CD14-positive monocyte (primary cell): ENCODE data around the genes ITGAL, SRCAP, ZNF668 and VKORC1.

GRCh38 chr16:30108322-30108763 is 5.0 kb downstream of the GDPD3 start:
- CAGE, long polyA plus RNA, result no peak

- CAGE, long polyA plus RNA, result no peak
Measured at GRCh38 chr16:30335626-30336595, 19.2 kb downstream of the CD2BP2 start.

DNA sequence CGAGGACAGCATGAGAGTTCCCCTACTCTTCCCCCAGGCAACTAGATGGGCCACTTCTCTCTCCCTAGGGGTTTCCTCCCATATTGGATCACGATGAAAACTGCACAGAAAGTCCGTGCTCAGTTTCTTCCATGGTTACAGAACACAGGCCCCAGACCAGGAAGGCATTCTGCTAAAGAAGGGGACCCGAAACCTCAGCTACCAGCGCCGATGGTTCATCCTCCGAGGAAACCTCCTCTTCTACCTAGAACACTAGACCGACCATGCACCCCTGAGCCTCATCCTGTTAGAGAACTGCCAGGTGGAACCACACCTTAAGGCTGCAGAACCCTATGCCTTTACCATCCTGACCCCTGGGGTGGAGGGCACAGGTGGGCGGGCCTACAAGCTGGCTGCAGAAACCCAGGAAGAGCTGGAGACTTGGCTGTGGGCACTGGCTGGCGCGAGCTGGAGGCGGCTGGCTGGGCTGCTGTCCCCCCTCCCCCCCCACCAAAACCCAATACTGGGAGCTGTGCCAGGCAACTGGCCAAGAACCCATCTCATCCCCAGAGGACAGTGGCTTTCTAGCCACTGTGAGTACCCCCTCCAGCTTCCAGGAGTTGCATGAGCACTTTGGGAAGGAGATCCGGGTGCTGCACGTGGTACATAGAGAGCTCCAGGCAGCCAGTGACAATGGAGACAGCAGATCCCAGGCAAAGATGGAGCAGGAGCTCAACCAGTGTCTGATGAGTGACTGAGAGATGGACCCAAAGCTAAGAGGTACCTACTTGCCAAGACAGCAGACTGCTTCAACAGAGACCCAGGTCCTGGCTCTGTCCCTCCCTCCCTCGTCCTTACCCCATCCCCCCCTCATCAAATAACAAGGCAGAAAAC is 1.4 kb upstream of the CD2BP2 start:
- CAGE, long polyA plus RNA, result no peak

GRCh38 chr16:30472457-30473048 is at the start of gene ITGAL:
TSS of gene ITGAL (plus strand) at chr16:30472742.
- CAGE, long polyA plus RNA, result start-site peak on the plus strand at chr16:30472680-30472748, 46 and 92 reads in 2 replicates

- CAGE, long polyA plus RNA, result no peak
Measured at GRCh38 chr16:30527135-30527771, 887 bp upstream of the ZNF768 start.

- CAGE, long polyA plus RNA, result no peak
Measured at GRCh38 chr16:30660687-30660869, 2.3 kb downstream of the FBRS start.

DNA sequence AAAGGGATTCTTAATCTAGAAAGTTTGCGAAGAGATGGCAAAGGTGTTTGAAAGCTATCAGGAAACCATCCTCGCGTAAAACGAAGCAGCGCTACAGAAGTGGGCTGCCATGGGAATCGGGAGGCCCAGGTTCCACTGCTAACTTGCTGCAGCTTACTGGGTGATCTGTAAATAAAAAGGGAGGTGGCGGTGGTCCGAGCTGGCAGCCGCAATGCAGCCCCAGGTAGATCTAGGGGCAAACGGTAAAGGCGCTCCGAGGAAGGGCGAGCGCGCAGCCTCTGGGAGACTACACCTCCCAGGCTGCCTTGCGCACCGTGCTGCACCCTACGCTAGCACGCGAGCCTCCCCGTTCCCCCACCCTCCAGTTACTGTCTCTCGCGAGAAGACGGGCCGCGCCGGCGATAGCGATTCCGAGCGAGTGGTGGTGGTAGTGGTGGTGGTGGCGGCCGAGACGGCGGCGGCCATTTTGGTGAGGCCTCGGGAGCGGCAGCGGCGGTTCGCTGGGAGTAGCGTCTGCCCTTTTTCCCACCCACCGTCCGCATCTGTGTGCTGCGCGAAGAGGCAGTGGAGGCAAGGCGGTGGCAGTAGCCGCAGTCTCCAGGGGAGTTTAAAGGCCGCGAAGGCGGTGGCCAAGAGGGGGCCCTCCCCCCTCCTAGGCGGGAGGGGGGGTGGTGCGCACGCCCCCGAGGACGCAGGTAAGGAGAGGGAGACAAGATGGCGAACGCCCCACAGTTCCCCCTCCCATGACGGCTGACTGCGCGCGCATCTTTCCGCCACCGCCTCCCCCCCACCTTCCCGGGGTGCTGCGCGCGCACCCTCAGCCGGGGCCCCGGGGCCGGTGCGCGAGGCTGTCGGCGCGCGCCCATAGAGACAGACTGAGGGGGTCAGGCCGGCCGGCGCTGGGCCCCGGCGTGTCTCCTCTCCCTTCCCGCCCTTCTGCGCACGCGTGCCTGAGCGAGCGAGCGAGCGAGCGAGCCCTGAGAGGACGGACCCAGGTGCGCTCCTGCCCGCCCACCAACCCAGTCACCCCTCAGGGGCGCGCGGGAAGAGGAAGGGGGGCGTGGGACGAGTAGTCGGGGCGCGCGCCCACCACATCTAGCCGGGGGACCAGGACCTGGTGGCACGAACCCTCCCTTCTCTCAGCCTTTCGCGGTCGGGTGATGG is 822 bp upstream of the SRCAP start:
- CAGE, long polyA plus RNA, result no peak

- CAGE, long polyA plus RNA, result no peak
Measured at GRCh38 chr16:30698931-30699228, at the start of gene SRCAP. TSS of gene SRCAP (plus strand) at chr16:30699171.

GRCh38 chr16:30762801-30763440 is 799 bp downstream of the RNF40 start:
- CAGE, long polyA plus RNA, result no peak

DNA sequence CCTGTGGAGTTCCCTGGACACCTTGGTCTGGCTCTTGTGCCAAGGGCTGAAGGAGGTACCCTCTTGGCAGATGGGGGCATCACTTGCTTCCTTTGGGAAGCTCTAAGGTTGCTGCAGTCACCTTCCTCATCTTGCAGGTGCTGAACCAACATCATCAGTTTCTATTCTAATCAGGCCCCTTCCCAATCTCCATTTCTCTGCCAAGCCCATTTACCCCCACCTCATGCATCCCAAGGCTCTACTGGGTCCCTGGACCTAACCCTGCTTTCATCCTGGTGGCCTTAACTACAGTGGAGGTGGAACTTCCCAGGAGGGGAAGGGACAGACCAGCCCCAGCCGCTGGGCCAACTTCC is 12.4 kb downstream of the ZNF629 start:
- CAGE, long polyA plus RNA, result no peak

GRCh38 chr16:30786073-30786646 is 845 bp downstream of the ZNF629 start:
- CAGE, long polyA plus RNA, result no peak

DNA sequence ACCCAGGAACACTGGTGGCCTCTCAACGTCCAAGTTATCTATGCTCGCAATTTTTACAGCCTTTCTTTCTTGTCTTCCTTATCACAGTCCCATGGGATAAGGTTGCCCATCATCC is 690 bp upstream of the ZNF629 start:
- CAGE, long polyA plus RNA, result no peak

DNA sequence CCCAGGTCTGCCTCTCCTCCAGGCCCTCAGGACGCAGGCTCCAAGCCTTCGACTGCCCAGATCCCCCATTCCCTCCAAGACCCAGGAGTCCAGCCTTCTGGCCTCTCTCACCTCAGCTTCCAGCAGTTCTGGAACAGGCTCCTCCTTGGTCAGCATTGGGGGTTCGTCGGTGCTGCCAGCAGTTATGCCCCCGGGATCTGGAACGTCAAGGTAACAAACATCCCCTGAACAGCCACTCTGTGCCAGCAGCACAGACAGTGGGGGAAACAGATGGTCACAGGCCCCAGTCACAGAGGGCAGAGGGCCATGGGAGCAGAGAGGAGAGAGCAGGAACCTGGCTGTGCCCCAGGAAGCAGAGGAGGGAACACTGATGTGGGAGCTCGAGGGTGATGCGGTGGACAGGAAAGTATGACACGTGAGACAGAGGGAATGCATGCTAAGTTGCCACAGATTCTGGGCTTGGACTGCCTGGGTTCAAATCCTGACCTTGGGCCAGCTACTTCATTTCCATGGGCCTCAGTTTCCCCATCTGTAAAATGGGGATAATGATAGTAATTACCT is 5.0 kb downstream of the BCL7C start:
- CAGE, long polyA plus RNA, result no peak

GRCh38 chr16:30901620-30902872 is 5.6 kb downstream of the CTF1 start:
- CAGE, long polyA plus RNA, result no peak

DNA sequence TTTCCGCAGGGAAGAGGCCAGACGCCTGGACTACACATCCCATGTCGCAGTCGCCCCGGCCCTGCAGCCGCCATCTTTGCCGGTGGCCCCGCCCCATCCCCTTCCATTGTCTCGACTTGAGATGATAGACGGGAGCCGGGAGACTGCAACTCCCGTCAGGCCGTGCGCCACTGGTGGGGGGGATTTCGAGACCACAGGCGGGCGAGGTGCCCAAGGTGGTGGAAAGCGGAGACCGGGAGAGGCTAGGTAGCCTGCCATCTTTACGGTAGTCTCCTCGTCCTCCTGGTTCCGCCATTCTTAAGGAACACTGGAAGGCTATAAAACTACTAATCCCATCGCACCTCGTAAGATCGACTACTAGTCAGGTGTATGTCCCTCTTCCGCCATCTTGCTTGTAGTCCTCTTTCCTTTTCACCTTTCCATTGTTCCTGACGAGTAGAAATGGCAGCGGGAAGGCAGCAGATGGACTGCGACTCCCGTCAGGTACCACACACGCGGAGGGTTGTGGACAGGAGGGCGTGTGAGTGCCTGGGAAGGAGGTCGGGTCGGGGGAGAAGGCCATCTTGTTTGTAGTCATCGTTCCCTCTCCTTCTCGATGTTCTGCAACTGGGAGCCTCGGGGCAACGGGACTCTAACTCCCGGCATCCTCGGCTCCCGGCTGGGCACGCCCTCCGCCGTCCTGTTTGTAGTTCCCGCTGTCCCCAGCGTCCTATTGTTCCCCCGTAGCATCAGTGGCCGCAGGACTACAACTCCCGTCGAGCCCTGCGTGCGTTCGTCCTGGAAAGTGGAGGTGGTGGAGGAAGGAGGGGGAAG is 496 bp upstream of the FBXL19 start:
- CAGE, long polyA plus RNA, result no peak

GRCh38 chr16:30927558-30928583 is 4.5 kb downstream of the FBXL19 start:
- CAGE, long polyA plus RNA, result no peak

DNA sequence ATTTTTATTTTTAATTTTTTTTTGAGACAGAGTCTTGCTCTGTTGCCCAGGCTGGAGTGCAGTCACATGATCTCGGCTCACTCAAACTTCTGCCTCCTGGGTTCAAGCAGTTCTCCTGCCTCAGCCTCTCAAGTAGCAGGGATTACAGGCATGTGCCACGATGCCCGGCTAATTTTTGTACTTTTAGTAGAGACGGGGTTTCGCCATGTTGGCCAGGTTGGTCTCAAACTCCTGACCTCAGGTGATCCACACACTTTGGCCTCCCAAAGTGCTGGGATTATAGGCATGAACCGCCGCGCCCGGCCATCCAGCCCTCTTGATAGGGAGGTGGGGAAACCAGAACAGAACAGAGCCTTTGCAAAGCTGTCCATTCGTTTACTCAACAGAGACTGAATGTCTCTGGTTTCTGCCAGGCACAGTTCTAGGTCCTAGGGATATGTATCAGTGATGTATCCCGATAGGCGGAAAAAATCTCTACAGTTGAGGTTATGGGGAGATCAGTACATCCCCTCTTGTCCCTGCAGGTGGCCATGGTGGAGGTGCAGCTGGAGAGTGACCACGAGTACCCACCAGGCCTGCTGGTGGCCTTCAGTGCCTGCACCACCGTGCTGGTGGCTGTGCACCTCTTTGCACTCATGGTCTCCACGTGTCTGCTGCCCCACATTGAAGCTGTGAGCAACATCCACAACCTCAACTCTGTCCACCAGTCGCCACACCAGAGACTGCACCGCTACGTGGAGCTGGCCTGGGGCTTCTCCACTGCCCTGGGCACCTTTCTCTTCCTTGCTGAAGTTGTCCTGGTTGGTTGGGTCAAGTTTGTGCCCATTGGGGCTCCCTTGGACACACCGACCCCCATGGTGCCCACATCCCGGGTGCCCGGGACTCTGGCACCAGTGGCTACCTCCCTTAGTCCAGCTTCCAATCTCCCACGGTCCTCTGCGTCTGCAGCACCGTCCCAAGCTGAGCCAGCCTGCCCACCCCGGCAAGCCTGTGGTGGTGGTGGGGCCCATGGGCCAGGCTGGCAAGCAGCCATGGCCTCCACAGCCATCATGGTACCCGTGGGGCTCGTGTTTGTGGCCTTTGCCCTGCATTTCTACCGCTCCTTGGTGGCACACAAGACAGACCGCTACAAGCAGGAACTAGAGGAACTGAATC is 4.2 kb downstream of the ORAI3 start:
- CAGE, long polyA plus RNA, result no peak

DNA sequence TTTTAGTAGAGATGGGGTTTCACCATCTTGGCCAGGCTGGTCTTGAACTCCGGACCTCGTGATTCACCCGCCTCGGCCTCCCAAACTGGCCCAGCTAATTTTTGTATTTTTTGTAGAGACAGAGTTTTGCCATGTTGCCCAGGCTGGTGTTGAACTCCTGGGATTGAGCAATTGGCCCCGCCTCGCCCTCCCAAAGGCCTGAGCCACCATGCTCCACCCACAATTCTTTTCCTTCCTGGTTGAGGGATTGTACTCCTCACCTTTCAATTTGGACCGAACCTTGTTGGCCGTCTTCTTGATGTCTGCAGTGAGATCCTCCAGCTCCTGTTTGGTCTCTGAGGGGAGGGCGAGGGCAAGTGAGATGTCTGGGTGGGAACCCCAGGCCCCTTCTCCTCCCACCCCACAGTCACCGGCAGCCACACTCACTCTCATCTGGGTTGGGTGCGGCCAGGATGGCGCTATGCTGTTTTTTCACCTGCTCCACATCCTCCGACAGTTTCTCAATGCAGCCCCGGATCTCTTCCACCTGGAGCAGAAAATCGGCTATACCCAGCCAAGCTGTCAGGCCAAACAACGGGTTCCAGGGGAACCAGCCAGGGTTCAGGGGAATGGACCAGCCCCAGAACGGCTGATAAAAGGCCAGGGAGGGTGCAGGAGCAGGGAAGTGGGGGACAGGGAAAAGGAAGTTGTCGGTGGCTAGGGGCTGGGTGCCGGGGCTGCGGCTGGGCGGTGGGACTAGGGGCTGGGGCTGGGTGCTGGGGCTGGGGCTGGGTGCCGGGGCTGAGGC is 9.6 kb downstream of the STX1B start:
- CAGE, long polyA plus RNA, result no peak

DNA sequence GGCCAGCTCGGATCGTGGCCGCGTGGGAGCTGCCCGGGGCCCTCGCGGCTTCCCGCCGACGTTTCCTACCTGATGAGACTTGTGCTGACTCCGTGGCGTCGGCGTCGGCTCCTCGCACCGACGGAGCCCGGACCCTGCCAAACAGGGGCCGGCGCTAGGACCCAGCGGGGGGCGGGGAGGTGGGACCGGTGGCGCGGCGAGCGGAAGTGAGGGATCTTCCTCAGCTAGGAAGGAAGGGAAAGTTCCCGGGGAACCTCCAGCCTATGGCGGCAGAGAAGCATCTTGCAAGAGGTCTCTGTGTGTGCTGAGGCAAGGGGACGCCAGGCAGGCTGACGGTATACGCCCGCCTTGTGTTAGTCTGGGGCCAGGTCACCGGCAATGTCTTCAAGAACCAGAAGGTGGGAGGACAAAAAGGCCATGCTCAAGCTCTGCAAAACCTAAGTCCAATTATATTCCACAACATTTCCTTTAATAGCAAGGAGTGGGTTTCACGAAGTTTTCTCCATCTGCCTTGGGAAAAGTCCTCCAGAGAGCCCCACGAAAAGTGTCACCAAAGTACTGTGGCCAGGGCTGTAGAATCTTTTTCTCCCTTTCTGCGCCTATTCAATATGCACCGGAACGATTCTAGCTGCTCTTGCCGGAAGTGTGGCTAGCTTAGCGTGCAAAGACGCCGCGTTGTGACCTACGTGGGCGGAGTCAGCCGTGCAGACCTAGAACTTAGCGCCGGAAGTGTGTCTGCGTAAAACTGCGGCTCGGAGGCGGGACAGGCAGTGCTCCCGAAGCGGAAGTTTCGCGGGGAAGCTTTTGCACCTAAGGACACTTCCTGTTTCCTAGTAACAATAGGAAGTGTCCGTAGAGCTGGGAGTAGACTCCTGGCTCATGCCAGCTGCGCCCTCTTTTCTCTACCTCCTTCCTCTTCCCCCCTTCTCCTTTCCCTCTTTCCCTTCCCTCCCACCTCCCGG is at the start of gene ZNF668:
Gene ZNF668 (minus strand): TSS at position 651 of the 962 bp plus-strand sequence.
- CAGE, long polyA plus RNA, result no peak

DNA sequence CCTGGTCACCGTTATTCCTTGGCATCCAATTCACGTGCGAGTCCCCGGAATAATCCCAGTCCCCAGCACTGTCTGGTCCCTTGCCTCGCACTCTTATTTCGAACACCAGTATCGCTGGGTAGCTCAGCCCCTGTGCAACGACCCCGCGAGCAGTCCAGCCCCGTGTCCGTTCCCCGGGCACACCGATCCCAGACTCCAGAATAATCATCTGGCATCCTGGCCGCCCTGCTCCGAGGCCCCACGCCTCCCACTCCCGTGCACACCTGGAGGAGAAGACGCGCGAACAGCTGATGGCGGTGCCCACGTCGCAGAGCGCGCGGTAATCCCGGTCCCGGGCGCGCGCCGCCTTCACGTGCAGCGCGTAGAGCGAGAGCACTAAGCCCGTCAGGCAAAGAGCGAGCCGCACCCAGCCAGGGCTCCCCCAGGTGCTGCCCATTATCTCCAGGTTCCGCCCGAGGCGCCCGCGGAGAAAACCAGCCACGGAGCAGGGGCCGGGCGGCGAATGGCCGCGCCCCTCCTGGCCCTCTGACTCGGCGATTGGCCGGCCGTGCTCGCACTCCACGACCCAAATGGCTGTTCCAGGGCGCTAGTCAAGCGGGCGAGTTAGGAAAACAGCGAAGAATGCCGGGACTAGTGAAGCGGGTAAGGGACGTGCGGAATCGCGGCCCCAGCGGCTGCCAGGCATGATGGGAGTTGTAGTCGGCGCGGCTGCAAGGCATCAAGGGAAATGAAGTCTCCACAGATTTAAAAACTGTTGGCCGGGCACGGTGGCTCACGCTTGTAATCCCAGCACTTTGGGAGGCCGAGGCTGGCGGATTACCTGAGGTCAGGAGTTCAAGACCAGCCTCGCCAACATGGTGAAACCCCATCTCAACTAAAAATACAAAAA is at the start of gene VKORC1:
Gene VKORC1 (minus strand): TSS at position 504 of the 889 bp plus-strand sequence.
- CAGE, long polyA plus RNA, result no peak